Hair follicle dermal papilla cell (primary cell): ENCODE results near the genes NCLN, FZR1 and ZFR2.

DNA sequence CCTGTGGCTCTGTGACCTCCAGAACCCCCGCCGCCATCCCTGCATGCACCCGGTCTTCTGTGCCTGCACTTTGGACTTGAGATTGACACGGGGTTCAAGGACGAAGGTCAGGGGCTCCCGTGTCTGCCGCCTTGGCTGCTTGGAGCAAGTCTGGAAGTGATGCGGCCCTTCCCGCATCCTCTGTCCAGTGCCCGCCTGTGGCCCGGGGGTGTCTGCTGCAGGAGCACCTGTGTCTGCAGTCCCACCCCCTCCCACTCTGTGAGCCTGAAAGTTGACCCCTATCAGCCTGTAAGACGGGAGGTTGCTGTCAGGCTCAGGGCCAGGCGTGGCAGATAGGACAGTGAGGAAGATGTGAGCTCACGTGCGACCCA lies 2.3 kb downstream of the GNA11 start:
- CAGE, long polyA plus RNA, result no peak

- CAGE, long polyA plus RNA, result no peak
These were observed 10.3 kb downstream of the GNA11 start for GRCh38 chr19:3104485-3104913.

- CAGE, long polyA plus RNA, result no peak
These were observed 19.1 kb downstream of the GNA15 start for GRCh38 chr19:3154816-3155525.

DNA sequence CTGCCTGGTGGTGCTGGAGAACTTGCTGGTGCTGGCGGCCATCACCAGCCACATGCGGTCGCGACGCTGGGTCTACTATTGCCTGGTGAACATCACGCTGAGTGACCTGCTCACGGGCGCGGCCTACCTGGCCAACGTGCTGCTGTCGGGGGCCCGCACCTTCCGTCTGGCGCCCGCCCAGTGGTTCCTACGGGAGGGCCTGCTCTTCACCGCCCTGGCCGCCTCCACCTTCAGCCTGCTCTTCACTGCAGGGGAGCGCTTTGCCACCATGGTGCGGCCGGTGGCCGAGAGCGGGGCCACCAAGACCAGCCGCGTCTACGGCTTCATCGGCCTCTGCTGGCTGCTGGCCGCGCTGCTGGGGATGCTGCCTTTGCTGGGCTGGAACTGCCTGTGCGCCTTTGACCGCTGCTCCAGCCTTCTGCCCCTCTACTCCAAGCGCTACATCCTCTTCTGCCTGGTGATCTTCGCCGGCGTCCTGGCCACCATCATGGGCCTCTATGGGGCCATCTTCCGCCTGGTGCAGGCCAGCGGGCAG lies 461 bp downstream of the S1PR4 start:
- CAGE, long polyA plus RNA, result no peak

- CAGE, long polyA plus RNA, result no peak
These were observed at the start of gene NCLN for GRCh38 chr19:3185714-3186250. NCLN (plus strand) TSS chr19:3185930.

- CAGE, long polyA plus RNA, result no peak
These were observed 3.9 kb downstream of the NCLN start for GRCh38 chr19:3189490-3190121.

- CAGE, long polyA plus RNA, result no peak
These were observed 9.0 kb downstream of the NFIC start for GRCh38 chr19:3375208-3376002.

DNA sequence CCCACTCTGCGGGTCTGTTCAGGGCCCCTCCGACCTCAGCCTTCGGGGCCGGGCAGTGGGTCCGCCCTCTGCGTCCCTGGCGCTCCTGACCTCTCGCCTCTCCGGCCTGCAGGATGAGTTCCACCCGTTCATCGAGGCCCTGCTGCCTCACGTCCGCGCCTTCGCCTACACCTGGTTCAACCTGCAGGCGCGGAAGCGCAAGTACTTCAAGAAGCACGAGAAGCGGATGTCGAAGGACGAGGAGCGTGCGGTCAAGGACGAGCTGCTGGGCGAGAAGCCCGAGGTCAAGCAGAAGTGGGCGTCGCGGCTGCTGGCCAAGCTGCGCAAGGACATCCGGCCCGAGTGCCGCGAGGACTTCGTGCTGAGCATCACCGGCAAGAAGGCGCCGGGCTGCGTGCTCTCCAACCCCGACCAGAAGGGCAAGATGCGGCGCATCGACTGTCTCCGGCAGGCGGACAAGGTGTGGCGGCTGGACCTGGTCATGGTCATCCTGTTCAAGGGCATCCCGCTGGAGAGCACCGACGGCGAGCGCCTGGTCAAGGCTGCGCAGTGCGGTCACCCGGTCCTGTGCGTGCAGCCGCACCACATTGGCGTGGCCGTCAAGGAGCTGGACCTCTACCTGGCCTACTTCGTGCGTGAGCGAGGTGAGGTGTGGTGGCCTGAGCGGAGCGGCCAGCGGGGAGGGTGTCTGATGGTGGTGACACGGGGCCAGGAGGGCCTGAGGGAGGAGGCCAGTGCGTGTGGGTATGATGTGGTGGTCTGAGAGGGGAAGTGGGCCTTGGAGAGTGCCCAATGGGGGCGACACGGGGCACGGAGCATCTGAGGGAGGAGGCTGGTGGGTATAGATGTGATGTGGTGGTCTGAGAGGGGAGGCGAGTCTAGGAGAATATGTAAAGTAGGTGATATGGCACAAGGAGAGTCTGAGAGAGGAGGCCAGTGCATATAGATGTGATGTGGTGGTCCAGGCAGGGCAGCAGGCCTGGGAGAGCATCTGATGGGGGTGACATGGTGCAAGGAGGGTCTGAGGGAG lies 15.5 kb downstream of the NFIC start:
- CAGE, long polyA plus RNA, result no peak

GRCh38 chr19:3415801-3416375 lies 49.5 kb downstream of the NFIC start:
- CAGE, long polyA plus RNA, result no peak

- CAGE, long polyA plus RNA, result no peak
These were observed 46.1 kb downstream of the SMIM24 start for GRCh38 chr19:3434109-3434691.

DNA sequence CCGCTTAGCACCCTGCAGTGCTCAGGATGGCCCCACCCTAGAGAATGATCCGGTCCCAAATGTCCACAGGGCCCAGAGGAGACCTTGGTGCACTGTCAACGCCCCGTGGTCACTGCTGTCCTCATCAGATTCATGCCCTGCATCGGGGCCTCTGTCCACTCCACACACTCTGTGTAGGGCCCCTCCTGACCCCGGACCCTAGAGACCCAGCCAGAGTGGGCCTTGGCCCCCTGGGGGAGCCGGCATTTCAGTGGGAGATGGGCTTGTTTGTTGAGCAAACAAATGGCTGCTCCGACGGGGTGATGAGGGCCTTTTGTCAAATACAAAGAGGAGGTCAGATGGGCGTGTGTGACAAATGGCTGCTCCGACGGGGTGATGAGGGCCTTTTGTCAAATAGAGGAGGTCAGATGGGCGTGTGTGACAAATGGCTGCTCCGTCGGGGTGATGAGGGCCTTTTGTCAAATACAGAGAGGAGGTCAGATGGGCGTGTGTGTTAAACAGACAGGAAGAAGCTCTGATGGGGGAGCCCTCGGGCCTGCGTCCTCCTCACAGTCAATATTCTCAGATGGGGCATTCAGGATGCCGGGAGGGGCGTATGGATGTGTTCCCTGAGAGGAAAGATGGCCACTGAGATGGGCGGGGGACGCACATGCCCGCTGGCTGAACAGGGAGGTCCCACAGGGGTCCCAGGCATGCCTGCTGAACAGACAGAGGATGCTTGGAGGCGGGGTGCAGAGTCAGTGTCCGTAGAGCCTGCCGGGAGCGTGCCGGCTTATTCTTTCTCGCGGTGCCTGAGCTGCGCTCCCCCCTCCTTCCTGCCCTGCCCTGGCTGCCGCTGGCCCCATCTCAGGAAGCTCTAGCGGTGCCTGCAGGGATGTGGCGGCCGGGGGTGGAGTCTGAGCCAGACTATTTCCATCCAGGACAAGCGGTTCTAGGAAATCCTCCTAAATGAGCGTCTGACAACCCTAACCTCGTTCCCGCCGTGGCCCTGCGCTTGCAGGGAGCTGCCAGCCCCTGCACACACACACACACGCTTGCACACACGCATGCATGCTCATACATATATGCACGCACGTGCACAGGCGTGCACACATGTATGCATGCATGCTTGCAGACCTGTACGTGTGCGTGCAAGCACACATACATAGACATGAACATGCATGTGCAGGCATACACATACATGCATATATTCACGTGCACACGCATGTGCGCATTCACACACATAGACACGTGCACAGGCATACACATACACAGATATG lies 36.1 kb downstream of the SMIM24 start:
- CAGE, long polyA plus RNA, result no peak

GRCh38 chr19:3473878-3474417 lies 6.4 kb downstream of the SMIM24 start:
- CAGE, long polyA plus RNA, result no peak

- CAGE, long polyA plus RNA, result no peak
These were observed at the start of gene FZR1 for GRCh38 chr19:3506177-3506555. FZR1 (plus strand) TSS chr19:3506311.

GRCh38 chr19:3527884-3528855 lies 10.8 kb upstream of the TEKTIP1 start:
- CAGE, long polyA plus RNA, result no peak

GRCh38 chr19:3528856-3529554 lies 10.0 kb upstream of the TEKTIP1 start:
- CAGE, long polyA plus RNA, result no peak

DNA sequence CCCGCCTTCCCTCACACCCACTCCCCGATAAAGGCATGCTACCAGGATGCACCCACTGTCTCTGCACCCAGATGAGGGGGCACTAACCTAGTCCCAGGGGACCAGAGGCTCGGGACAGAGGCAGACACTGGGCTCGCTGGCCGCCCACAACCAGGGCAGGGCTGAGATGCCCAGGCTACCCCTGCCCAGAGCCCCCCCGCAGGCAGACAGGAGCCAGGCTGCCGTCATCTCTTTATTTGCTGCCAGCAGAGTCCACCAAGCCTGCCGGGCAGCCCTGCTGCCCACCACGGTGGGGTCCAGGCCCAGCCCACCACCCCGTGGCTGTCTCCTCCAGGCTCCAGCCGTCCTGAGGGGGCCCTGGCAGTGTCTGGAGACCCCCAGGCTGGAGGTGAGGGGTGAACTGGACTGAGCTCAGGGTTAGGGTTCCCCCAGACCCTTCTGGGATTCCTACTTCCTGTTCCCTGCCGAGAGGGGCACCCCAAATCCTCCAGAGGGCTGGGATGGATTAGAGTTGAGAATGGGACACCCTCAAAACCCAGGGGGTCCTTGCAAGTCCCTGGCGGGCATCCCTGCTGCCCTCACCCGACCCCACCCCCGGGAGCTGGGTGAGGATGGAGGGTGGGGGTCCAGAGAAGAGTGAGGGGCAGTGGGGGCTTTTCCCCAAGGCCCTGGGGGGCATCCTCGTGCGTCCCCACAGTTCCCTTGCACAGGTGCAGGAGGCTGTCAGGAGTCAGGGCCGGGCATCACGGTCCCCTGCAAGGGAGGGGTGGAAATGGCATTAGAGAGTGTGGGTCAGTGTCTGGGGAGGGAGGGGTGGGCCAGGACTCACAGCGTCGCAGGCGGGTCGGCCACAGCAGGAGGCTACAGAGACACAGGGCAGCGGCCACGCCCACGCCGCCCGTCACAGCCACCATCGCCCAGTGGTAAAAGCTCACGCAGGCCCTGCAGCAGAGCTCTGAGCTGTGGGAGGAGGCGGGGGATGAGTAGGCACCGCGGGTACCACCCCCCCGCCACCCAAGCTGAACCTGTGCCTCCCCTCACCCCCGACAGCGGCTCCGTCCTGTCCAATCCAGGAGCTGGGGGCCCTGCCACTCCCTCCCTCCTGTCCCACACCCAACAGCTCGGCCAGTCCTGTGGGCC lies 5.4 kb downstream of the TEKTIP1 start:
- CAGE, long polyA plus RNA, result no peak

DNA sequence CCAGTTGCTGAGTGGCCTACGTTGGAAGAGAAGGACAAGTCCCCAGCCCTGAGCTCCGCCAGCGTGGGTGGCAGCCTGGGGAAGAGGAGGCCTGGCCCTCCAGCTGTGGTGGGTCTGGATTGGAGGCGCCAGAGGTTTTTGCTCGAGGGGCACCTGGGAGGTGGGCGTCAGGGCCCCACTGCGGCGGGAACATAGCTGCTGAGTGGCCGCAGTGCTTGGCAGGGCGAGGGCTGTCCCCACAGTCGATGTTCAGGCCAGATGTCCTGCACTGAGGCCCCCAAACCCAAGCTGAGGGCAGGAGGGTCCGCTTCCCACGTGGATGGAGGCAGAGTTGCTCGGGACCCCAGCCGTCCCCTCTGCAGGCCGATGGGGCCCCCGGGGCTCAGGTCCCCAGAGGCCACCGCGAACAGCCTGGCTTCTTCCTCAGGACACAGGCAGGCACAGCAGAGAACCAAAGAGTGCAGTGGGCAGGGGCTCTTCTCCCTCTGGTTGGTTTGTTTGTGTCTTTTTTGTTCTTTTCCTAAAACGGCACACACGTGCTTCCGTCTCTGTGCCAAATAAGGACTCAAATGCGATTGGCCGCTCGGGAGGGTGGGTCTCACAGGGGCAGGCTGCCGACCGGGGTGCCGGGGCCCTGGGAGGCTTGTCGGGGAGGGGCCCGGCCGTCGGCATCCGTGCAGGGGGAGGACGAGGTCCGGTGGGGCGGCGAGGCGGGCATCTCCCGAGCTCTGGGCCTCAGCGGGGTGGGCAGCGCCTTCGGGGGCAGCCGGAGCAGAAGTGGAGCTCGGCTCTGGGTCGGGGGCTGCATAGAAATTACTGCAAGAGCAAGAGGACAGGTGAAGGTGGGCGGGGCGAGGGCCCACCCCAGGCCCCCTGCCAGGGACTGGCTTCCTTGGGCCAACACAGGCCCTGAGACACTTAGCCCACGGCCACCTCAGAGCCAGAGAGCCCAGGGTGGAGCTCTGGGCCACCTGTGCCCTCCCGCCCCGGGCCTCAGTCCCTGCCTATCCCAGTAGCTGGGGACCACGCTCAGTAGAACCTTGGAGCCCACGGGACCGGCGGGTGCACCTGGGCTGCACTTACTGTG lies 6.1 kb upstream of the CACTIN start:
- CAGE, long polyA plus RNA, result no peak

DNA sequence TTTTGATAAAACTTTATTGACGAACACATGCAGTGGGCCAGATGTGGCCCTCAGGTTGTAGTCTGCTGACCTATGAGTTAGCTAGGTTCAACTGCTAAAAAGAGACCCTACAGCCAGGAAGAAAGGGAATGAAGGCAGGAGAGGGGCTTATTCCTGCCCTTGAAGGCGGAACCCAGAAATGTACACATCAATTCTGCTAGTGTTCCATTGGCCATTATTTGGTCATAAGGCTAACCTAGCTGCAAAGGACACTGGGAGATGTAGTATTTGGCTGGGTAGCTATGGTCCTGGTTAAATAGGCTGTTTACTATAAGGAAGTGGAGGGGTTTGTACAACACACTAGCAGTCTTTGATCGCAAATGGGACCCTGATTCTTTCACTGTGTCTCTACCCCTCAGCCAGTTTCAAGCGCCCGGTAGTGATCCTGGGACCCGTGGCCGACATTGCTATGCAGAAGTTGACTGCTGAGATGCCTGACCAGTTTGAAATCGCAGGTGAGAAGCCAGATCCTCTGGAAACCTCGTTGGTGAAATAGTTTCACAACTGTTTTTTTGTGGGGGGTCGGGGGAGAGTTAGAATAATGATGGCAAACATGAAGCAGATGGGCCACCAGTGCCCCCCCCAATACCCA lies 17.8 kb downstream of the APBA3 start:
- CAGE, long polyA plus RNA, result no peak

DNA sequence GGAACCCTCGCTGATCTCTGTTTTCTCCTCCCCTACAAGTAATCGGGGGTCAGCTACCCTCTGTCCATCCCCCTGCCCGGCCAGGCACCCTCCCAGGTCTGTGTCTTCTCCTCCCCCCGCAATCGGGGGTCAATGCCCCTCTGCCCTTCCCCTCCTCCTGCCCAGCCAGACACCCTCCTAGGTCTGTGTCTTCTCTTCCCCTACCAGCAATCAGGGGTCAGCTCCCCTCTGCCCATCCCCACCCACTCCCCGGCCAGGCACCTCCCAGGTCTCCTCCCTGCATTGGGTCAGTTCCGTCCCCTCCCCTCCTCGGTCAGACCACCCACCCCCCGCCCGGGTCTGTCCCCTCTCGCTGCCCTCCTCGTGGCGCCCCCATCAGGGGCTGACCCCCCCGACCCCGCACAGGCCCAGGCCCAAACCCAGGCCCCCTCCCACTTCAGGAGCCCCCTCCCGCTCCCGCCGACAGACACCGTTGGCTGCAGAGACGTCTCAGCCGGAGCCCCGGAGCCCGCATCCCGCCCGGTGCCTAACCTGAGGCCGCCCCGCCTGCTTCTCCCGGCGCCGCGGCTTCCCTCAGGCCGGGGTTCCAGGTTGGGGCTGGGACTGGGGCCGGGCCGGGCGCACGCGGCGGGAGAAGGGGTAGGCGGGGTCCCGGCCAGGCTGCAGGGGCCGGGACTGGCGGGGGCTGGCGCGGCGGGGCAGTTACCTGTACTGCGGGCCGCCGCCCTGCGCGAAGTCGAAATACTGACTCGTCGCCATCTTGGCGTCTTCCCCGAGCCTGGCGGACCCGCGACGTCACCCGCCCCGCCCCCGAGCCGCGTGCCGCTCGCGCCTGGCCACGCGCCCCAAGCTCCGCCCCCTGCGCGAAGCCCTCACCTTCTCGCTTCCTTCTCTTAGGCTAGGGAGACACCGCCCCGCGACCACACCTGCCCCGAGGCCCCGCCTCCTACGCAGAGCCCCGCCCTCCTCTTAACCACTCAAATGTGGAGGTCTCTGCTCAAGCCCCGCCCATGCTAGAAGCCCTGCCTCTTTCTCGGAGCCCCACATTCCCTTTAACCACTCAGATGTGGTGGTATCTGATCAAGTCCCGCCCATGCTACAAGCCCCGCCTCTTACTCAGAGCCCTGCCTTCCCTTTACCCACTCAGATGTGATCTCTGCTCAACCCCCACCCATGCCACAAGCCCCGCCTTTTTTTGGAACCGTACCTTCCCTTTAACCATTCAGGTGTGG lies at the start of gene ZFR2:
Gene ZFR2, minus strand, starts transcription at position 780 of the 1,232 bp plus-strand sequence.
- CAGE, long polyA plus RNA, result no peak

DNA sequence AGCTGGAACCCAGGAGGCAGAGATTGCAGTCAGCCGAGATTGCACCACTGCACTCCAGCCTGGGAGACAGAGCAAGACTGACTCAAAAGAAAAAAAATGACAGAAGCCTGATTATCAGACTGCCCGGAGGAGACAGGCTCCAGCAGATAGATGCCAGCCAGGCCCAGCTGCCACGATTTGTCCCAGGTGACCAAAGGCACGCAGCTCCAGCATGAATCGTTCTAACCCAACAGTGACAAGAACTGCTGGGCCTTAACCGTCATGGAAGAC lies 5.8 kb upstream of the NMRK2 start:
- CAGE, long polyA plus RNA, result no peak